HTERT-HM (cell line): ENCODE data around the genes ZRANB2, SLC44A5, RABGGTB and ST6GALNAC3.

DNA sequence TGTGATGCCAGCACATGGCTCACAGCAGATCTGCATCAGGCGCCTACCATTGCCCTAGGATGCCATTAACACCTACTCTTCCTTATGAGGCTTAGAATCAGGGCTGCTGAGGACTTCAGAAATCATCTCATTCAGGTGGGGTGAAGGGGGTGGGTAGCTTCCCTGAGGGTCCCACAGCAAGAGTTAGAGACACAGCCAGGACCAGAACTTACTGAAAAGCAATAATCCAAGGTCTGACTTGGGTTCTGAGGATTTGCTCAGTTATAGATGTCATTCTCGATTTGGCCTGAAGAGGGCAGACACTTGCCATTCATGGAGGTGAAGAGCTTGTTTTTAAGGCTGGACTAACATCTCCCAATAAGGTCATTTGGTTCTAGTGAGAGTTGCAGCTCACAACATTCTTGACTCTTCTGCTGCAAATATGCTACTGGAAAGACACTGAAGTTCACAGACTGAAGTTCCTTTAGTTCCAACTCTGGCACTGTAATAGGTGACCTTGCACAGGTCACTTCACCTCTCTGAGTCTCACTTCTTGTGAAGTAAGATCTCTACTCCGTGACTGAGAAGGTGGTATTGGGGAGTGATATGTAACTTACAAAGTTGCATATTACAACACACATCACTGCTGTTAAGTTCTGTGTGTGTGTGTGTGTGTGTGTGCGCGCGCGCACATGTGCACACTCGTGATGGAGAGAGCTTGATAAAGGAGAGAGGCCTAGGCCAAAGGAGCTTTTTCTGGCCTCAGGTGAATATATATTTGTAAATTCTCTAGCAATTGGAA lies 69.8 kb upstream of the DIRAS3 start:
- RRBS: no CpG with 5 or more reads among the region's 8 CpGs

GRCh38 chr1:68159467-68160000 lies 72.8 kb downstream of the WLS start:
- RRBS: no CpG with 5 or more reads among the region's 4 CpGs

DNA sequence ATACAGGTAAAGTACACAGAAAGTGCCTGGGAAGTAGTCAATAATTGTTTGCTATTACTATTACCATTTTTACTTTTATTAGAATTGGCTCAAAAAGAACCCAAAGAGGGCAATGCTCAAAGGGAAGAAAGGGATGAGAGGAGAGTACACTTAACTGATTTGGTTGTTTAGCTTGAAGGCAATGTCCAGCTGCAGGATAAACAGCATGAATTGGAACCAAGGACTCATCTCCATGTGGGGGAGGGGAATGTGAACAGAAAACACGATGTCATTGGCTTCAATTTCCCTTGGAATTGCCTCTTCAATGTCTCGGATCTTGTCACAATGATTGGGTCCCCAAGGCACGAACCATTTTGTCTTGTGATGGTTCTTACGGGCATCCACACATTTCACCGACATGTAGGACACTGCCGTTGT lies 38.5 kb downstream of the WLS start:
- RRBS: no CpG with 5 or more reads among the region's 6 CpGs

DNA sequence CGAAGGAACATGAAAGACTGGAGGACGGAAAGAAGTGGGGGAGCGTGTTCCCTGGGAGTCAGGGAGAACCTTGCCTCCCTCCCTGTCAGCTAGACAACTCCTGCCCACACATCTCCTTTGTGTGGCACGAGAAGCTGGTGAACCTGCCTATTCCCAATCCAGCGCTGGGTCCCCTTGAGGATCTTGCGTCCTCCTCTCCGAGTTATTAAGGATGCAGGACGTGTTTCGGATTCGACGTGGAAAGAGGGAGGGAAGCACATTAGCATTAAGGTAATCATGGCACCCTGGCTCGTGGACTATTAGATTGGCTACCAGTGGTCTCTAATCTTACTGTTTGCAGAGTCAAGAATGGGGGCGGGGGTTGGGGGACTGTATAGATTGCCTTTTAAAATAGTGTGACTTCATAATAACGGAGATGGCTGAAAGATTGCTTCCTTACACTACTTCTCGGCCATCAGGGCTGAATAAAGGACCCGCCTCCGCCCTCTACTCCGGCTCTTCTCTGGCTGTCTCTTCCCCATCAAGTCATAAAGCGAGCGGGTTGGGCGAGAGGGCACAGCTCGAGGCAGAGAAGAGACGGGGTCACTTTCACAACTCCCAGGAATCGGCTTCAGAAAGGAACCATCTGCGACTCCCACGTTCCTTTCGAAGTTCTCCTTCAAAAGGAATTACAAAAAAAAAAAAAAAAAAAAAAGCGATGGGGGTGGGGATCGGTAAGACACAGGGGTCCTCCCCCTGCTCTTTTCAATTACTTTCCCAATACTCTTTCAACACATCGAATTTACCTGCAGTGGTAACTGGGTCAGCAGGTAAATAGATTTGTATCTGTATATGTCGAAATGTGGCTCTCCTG lies 1.7 kb downstream of the LRRC7 start:
- RRBS: no CpG with 5 or more reads among the region's 31 CpGs

DNA sequence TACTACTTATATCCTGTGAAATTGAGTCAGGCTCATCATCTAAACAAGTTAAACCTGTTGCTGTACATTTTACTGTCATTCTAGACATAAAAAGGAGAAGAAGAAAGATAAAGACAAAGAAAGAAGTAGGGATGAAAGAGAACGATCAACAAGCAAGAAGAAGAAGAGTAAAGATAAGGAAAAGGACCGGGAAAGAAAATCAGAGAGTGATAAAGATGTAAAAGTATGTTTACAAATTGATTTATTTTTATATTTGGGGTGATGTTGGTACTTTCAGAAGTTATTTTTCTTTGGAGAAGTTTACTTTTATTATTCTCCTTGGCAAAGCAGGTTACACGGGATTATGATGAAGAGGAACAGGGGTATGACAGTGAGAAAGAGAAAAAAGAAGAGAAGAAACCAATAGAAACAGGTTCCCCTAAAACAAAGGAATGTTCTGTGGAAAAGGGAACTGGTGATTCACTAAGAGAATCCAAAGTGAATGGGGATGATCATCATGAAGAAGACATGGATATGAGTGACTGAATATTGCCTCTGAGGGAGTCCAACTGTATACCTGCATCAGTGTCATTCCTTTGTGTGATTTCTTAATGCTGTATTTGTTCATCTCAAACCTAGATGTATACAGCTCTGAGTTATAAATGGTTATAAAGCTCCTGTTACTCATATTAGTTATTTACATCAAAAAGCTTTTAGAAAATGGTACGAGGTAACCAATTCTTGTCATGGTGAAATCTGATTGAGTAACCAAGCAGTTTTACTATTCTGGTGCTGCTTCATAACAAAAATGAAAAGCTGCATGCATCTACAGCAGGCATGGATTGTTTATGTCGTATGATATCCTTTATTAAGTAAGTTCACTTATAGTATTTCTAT lies 29.3 kb downstream of the SRSF11 start:
- RRBS: no CpG with 5 or more reads among the region's 5 CpGs

- RRBS: no CpG with 5 or more reads among the region's 1 CpG
Observed at GRCh38 chr1:70864170-70864515, 183.5 kb downstream of the PTGER3 start.

GRCh38 chr1:71076417-71076998 lies 4.3 kb downstream of the ZRANB2 start:
- RRBS: no CpG with 5 or more reads among the region's 2 CpGs

DNA sequence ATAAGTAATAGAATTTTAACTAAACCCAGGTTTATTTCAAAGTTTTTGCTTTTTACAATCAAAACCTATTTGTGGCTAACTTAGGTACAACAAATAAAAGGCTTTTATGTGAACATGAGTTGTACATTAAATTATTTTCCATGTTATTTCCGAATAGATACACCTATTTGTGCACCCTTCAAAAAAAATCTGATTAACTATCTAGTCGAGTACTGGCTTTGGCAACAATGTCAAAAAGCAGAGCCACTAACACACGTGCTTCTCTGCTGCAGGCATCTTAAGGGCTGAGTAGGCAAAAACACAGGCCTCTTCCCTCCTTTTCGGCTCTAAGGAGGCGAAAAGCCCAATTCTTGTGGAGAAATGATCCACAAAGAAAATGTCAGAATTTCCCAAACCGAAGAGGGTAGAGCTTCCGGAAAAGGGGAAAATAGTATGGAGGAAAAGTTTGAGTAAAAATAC lies 774 bp downstream of the ZRANB2 start:
- RRBS: no CpG with 5 or more reads among the region's 7 CpGs

GRCh38 chr1:71080491-71081558 lies at the start of gene ZRANB2:
Gene ZRANB2, minus strand, starts transcription at chr1:71081035.
- RRBS: 1% methylated on average over 4 of the region's 44 CpGs

GRCh38 chr1:71638046-71638510 lies 557.2 kb upstream of the ZRANB2 start:
- RRBS: no CpG with 5 or more reads among the region's 4 CpGs

DNA sequence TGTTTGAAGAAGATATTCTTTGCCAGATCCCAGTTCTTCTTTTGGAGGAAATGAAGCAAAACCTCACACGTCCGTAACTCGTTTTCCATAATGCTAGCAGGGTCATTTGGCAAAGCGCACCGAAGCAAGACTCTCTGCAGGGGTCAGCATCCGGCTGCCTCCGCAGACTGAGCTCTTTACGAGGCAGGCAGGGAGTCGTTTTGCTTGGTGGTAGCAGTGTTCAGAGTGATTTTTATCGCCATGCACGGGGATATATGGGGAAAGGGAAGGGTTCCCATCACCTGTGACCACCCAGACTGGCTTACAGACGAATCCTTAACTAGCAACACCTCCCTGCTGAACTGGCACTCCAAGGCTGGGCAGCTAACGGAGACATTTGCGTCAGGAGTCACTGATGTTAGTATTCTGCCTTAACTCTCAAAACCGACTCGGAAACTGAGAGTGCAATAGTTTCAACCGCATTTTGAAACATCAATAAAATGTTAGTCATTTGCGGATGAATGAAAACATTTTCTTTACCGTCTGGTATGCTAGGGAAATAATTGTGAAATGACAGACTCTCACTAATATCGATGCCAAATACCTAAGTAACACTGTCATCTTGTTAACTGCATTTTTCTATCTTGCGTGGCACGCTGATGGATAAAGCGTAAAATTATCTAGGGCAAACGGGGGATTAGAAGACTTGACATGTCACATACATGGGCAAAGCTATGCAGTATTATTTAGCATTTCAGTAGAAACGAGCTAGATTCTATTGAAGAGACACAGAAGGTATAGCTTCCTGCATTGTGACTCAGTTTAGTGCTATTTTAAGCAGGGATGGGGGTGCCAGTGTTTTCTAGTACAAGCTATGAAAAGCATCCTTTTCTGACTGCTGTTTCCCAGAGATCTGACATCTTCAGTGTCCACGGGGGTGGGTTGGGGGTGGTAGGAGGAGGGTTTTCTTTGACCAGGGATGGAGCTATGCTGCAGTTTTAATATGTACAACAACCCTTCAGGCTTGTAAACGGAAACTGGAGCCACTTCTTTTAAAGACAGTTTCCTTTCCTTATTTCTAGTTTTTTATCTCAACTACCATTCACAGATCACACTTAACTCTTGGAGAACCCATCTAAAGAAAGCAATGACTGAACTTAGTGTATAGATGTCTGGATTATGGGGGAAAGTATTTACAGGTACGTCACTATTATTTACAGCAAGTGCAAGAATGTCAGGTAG lies 2.4 kb upstream of the NEGR1 start:
- RRBS: no CpG with 5 or more reads among the region's 28 CpGs

DNA sequence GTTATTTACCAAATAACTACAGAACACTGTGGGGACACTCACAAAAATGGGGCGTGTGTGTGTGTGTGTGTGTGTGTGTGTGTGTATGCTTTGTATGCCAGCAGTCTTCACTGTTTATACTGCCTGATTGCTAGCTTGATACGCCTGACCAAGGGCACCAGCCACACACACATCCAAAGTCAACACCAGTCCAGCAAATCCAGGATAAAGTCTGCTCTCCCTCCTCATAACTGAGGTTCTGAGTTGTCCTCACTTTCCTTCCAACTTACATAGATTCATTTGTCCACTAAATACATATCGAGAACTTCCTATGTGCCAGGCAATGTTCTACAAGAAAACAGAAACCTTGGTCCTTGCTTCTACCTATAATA lies 79.4 kb downstream of the ERICH3 start:
- RRBS: no CpG with 5 or more reads among the region's 3 CpGs

DNA sequence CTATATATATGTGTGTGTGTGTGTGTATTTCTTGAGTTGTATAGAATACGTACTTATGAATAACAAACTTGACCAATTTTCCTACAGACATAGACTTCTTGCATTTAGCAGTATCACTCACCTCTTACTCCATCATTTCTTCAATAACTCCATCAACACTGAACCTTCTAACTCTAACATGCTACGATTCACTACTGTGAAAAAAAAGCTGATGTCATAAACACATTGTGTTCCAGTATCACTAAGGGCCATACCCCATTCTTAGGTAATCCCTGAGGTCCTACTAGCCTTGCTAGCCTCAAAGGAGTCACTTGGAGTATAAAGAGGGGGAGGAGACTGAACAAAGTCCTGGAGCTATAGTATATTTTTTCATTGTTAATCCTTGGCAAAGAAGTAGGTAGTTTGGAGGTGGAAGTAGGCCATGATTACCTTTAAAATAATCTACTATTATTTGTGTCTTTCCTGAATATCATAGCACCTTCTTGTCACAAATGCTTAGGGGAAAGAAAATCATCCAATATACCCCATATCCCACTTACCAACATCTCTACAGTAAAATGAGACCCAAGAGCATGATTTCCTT lies at the start of gene SLC44A5:
Gene SLC44A5 (minus strand): TSS at position 196 of the 583 bp plus-strand sequence.
- RRBS: no CpG with 5 or more reads among the region's 2 CpGs

DNA sequence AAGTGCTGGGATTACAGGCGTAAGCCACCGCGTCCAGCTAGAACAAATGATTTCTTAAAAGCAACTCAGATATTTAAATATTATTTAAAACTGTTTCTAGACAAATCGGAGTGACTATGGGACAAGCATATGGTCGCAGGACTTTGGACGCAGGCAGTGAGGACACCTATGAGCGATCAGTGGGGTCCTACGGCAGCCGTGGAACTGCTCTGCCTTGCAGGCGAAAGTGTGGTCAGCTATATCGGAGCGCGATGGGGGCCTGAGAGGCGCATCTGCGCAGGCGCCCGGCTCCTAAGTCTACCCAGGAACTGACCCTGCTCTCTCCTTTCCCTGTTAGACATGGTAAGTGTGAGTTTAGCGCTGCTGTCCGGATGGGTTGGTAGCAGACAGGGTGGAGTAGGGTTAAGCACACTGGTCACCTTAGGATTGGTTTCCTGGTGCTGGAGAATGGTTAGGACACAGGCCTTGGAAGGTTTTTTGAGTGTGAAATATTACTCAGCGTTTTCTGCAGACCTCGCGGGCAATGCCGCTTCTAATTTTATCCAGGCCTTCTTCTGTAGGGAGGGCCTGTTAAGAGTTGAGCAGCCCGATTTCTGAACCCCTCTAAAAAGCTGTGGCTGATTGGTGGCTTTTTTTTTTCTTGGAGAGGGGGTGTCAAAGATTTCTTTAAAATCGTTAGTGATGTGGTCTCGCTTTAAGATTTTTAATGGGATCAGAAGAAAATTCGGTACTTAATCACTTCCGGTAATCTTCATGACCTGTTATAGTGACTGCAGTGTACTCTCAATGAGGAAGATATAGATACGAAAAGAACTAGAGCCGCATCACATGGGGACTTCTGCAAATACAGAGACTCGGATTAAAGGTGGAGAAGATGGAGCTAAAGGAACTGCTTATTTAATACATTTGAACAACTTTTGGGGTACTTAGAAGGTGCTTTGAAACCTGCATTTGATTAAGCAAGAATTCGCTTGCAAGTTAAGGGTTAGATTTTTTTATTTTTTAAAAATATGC lies at the start of gene RABGGTB:
Gene RABGGTB (plus strand): TSS at position 324 of the 1,014 bp plus-strand sequence.
- RRBS: 1% methylated on average over 3 of the region's 32 CpGs

- RRBS: no CpG with 5 or more reads among the region's 61 CpGs
Observed at GRCh38 chr1:76074491-76075429, at the start of gene ST6GALNAC3. Gene ST6GALNAC3, plus strand, starts transcription at chr1:76074746.

DNA sequence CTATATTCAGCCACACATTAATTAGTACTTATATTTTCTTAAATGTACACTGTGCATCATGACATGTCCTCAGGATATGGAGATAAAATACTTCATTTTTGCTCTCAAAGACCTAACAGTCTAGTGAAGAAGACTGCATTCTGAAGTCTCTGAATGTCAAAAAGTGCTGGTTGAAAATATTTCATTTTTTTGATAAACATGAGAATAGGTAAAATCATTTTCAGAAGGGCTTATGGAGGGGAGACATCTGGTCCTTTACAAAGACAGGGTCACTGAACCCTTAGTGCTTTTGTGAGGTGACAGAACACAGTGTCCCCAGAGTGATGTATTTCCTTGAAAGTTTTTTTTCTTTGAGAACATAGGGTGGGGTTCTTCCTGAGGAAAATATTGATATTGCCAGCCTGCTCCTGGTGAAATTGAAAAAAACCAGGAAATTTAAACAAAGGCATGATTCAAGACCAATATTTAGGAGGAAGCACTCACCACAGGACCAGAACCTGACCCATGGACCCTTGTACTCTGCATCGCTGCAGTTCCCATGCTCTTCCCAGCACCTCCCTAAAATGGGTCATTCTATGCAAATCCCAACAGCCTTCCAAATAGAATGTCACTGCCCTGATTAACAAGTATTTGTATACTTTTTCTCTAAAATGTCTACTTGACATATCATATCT lies 63.6 kb downstream of the ST6GALNAC3 start:
- RRBS: no CpG with 5 or more reads among the region's 1 CpG

GRCh38 chr1:76868109-76868917 lies 1.0 kb downstream of the ST6GALNAC5 start:
- RRBS: 2% methylated on average over 18 of the region's 65 CpGs

- RRBS: no CpG with 5 or more reads among the region's 1 CpG
Observed at GRCh38 chr1:77832759-77833455, 53.5 kb downstream of the MIGA1 start.

- RRBS: no CpG with 5 or more reads among the region's 5 CpGs
Observed at GRCh38 chr1:77933172-77933724, 44.8 kb downstream of the NEXN start.

DNA sequence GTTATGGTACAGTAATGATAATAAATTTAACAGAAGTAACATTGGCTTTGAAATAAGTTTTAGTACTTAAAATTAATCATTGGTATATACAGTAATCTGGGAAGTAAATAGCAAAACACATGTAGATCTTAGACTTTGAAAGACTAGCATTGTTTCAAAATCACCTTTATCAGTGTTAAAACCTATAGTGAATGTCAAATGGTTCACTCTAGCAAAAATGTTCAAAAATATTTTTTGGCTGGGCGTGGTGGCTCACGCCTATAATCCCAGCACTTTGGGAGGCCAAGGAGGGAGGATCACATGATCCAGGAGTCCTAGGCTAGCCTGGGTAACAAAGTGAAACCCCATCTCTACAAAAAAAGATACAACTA lies 42.8 kb downstream of the FUBP1 start:
- RRBS: no CpG with 5 or more reads among the region's 2 CpGs